LHCN-M2 (cell line): ENCODE measurements around the genes SIT1, GBA2 and OR13J1.

DNA sequence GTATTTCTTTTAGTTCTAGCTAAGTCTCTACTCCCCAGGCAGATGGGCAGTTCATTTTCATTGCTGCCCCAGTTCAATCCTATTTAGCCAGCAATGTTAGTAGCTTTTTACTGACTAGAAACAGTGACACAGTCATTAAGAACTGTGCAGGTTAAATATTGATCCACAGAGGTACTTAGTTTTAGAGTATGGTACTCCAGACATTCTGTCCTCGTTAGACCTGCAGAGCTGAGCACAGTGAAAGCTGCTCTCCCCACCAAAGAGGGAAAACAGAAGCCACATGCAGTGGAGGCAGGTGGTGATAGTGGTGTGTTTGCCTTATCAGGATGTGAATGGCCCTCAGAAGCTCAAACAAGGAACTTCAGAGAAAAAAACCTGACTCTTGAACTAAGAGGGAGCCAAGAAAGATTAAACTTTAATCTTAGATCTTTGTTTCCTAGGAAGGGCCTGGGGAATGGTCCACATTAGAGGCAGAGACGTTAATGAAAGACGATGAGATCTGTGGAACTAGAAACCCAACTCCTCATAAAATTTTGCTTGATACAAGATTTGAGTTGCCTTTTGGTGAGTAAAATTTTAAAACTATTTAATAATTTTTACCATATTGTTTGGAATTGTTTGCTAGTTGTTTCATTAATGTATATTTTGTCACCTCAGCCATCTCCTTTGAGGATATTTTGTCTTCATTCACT is 75.6 kb downstream of the UNC13B start:
- RAMPAGE, long total RNA: no peak

DNA sequence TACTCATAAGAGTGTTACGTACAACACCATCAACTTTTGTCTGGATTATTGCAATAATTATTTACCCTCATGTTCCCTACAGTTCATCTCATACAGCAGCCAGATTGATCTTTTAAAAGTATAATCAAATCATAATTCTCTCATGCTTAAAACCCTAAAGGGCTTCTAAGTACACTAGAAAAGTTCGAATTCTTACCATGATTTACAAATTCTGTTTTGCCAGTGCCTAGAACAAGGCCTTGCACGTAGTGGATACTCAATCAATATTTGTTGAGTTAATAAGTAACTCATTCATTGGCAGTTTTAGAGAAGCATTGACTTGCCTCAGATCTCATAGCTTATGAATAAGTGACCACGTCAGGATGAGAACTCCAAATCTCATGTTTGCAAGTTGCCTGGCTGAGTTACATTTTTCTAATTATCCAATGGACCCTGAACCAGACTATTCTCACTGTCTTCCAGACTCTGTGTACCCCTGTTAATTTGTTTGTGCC is 96.1 kb downstream of the UNC13B start:
- RAMPAGE, long total RNA: no peak

DNA sequence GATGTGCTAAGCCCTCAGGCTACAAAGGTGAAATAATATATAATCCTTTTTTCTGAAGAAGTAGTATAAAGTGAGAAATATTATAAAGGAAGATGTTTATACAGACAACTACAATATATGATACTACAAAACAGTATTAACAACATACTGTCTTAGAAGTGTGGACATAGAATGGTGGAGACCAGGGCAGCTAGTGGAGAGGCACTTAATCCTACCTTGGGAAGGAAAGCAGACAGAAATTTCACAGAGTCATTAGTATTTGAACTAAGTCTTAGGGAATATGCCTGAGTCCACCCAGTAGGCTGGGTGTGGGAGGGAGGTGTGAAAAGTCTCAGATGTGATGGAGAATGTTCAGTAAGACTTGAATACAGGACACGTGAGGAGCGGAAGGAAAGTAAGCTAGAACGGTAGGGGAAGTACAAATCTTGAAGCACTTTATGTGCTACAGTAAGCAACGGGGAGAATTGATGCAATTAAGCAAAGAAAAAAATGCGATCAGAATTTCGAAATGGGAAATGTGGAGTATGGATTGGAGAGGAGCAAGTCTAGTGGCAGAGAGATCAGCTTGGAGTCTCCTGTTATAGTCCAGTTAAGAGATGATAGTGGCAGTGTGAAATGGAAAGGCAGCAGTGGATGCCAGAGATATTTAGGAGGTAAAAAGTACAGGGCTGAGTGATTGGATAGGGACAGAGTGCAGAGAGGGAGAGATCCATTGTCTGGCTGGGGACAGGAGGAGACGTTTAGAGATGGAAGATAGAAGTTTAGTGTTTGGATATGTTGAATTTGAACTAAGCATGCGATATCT is 128.1 kb upstream of the RUSC2 start:
- RAMPAGE, long total RNA: no peak

DNA sequence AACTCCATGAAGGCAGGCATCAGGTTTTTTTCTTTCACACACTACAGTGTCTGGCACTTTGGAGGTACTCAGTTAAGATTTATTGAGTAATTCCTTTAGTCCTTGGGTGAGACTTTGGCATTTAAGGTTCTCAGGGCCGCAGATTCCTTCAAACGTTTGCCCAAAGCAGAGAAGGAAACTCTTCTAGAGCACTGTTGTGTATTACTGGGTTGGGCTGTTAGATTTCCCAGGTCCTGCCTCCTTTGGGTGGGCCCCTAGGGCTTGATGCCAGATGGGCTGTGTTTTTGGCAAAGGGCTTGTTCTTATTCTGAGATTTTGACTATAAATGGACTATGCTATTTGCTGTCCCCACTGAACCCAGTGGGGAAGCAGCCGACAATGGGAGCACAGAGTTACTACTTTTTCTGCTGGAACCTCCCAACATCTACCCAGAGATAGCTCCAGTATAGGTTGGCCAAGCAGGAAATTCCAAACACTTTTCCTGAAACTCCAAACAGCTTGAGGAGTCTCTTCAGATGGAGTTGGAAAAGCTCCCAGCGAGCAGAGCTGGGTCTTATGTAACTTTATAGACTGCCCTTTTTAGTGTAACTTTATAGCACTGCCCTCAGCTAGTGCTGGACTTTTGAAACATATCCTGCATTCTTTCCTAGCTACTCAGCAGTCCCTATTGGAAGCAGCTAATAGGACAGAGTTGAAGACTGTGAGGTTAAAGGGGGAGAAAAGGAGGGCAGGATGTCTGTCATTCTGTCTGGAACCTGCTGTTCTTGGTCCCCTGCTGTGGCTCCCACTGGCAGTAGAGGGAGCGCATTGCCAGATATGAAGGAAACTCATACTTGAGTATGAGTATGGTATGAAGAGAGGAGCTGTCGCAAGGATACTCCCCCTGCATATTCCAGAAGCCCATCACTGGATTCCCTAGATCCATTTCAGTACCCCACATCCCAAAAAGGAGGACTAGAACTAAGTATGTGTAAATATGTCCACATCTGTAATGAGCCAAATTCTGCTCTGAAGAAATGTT is 21.0 kb downstream of the RUSC2 start:
- RAMPAGE, long total RNA: no peak

- RAMPAGE, long total RNA: no peak
Observed at GRCh38 chr9:35561713-35562596, 1.7 kb downstream of the FAM166B start.

DNA sequence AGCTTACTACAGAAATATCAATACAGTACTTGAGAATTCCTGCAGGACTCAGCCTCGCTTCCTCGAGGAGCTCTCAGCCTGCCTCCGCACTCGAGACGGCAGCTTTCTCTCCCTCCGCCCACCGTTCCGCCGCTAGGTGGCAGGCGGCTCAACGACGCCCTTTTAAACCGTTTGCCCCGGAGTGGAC is 1.3 kb upstream of the TESK1 start:
- RAMPAGE, long total RNA: no peak

- RAMPAGE, long total RNA: no peak
Observed at GRCh38 chr9:35650467-35651450, at the start of gene SIT1. Gene SIT1 (minus strand): TSS chr9:35650931.

DNA sequence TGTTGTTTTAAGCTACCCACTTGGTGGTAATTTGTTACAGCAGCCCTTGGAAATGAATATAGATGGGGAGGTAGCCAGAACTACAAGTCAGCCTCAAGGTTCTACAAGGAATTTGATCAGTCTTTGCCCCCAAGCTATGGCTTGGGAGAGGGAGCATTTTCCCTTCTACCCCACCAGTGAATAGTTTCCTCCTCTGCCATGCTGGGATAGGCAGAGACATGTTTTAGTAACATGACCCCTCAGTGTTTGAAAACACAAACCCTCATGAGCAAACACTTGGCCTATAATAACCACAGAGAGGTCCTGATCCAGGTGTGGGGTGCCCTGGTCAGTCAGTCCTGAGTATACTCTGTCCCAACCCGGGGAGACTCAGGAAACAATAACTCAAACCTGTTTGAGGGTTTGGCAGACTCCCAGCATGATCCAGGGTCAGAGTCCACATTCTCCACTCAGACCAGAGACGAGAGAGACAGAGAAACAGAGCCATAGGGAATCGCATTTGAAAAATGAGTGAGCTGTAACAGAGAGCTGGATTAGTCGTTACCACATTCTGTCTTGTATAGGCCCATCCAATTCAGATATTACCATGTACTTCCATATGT is 4.3 kb upstream of the ARHGEF39 start:
- RAMPAGE, long total RNA: no peak

GRCh38 chr9:35684219-35685209 is 5.2 kb downstream of the TPM2 start:
- RAMPAGE, long total RNA: no peak

- RAMPAGE, long total RNA: no peak
Observed at GRCh38 chr9:35726617-35727359, 5.2 kb downstream of the TLN1 start.

DNA sequence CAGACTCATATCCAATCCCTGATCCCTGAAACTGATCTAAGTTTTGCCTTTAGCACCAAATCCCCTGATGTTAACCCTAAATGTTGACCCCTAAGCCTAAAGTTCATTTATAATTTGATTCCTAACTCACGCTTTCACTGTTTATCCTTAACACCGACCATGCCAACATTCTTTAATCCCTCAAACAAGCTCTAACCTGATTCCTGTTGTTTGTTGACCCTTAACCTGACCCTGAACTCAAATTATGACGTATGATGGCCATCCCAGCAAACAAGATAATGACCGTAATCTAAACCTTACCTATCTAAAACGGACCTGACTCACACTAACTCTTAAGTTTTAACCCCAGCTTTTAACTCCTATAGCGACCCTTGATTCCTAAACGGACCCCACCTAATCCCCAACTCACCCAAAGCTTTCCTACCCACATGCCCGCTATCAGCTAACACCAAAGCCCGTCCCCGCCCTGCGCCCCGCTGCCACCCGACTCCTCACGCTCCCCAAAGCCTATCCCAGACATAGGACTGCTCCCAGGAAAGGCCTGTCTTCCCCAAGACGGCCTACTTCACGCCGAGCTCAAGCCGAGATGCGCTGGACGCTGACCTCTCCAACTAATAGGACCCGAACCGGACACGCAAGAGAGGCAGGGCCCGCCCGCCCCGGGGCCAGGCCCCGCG is 499 bp downstream of the TLN1 start:
- RAMPAGE, long total RNA: no peak

GRCh38 chr9:35740616-35741293 is 8.3 kb downstream of the GBA2 start:
- RAMPAGE, long total RNA: no peak

DNA sequence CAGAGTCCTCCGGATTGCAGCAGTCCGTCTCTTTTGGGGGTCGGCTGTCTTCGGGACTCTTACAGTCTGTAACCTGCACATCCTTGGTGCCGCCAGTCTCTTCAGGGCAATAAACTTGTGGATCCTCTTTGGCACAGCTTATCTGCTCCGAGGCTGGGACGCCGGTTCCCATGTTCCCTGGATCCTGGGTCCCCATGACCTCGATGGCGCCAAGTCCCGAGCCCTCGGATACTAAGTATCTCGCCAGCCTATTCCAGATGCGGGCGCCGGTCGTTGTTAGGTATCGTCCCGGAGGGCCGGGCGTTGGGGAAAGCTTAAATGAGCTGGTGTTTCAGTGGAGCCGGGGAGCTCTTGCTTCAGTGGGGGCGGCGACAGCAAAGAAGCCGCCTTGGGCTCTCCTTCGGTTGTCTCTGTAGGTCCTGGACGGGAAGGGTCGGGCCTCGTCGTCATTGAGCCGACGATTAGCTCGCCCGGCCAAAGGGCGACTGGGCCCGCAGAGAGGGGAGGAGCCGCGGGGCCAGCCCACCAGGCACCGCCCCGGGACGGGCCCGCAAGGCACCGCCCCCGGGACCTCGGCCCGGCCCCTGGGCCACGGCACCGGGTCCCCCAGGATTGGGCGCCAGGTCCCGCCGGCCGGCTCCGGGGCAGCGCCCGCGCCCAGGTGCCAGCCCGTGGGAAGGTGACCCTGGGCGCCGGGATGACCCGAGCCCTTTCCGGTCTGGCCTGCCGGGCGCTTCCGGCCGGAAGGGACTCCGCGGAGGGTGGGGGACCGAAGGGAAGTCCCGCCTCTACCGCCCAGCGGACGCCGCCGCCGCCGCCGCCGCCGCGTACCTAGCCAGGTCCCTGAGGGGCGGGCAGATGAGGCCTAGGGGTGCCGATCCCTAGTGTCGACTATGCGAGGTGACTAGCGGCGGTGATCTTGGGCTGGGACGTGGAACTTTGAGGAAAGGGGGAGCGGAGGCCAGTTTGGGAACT is at the start of gene GBA2:
TSS of gene GBA2 (minus strand) at position 720 of the 975 bp plus-strand sequence.
- RAMPAGE, long total RNA: no peak

DNA sequence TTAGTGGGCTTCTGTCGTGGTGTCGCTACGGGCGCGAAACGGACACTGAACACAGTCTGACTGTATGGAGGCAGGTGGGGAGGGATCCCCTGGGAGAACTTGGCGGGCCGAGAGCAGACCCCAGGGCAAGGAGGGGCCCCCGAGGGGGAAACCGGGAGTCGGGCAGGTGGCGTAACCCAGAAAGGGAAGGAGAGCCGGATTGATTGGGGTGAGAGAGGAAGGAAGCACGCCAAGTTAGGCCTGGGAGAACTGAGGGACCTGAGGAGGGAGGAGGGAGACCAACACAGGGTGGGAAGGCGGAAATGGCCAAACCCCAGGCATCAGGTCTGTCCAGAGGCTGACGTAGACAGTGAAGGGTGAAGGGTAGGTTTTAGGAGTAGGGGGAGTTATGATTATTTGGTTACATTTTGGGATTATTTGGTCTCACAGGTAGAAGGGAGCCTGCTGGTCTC is 3.3 kb upstream of the MSMP start:
- RAMPAGE, long total RNA: no peak

DNA sequence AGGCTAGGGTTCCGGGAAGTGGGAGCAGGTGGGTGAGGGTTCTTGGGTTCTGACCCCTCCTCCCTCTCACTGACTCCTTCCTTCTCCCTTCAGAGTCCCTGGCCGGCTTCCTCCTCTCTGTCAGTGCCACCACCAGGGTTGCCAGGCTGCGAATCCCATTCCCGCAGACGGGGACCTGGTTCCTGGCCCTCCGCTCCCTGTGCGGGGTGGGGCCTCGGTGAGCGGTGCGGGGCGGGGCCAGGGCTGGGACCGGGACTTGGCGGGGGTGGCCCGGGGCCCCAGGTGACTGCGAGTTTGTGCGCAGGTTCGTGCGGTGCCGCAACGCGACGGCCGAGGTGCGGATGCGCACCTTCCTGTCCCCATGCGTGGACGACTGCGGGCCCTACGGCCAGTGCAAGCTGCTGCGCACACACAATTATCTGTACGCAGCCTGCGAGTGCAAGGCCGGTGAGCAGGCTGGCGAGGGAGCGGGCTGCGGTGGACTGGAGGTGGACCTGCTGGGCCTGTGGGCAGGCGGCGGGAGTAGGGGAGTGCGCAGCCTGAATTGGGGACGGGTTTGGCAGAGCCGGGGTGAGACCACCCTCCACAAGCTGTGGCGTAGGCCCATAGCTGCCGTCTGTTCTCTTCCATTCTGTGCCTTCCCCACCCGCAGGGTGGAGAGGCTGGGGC is 17.3 kb downstream of the TMEM8B start:
- RAMPAGE, long total RNA: no peak

- RAMPAGE, long total RNA: no peak
Observed at GRCh38 chr9:35856891-35857560, 13.2 kb downstream of the OR13J1 start.

GRCh38 chr9:35870263-35870632 is at the start of gene OR13J1:
Gene OR13J1 (minus strand): TSS chr9:35870401.
- RAMPAGE, long total RNA: no peak

GRCh38 chr9:36151258-36152207 is 15.0 kb downstream of the GLIPR2 start:
- RAMPAGE, long total RNA: no peak

DNA sequence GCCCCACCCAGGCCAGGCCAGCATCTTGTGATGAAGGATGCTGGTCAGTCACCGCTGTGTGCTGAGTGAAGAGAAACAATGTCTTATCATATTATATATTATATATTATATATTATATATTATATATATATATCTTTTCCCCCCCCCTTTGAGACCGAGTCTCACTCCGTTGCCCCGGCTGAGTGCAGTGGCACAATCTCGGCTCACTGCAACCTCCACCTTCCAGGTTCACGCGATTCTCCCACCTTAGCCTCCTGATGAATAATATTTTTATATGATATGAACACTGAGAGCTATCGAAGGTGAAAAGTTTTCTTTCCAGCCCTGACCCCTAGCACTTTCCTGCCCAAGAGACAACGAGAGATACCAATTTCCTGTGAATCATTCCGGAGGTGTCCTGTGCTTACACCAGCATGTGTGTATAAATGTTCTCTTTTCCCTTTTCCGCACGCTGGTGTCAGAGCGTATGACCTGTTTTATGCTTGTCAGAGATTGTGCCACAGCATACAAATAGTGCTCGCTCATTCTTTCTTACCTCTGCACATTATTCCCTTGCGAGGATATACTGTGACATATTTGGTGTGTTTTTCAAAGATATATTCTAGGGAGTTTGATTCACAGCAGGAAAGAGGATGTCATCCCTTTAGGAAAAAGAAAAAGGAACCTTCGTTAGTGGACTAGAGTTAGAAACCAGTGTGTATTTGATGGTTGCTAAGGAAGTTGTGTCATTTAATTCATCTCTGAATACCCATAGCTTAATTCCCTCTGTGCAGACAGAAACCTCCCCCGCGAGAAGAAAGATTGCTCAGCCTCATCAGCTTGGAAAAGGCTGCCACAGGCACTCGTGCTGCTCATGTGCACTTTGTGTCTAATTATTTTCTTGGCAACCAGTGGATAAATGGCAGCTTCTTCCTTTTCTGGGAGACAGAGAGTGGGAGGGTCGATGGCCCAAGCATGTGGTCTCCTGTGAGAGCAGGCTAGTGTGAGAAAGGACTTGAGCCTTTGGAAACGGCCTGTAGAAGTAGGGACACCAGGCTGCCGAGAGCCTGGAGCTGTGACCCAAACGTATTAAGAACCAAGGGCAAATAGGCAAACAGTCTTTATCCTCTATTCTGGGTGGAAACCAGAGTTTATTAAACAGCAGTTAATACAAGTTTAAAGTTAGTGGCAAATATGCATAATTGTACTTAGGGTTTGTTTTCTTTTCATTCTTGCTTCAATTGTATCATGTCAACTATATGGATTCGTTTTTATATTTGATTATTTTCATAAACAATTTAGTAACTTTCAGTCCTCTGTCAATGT is 14.8 kb upstream of the CCIN start:
- RAMPAGE, long total RNA: no peak

DNA sequence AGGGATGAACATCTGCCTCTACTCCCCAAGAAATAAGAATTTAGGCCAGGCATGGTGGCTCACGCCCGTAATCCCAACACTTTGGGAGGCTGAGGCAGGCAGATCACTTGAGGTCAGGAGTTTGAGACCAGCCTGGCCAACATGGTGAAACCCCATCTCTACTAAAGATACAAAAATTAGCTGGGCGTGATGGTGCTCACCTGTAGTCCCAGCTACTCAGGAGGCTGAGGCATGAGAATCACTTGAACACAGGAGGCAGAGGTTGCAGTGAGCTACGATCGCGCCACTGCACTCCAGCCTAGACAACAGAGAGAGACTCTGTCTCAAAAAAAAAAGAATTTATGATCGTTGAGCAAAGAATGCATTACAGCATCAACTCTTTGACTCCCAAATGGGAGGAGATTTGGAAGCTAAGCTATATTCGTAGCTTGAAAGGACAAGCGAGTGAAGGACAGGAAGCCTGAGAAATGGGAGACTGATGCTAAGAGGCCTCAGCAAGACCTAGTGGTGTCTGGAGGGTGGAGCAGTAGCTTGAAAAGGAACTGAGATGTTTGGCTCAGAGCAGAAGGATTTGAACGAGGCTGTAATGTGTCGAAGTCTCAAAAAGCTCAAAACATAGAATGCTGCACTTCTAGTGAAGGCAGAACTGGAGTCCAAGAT is 10.3 kb upstream of the CCIN start:
- RAMPAGE, long total RNA: no peak